ENCODE results near the genes ESPN, DNAJC11 and ERRFI1.

GRCh38 chr1:6424115-6424855 lies at the start of gene ESPN:
Gene ESPN (plus strand): TSS chr1:6424776.
- PRO-cap, 2 experiments, result peak in 2 of 2 experiments; most common plus-strand start chr1:6424776 (in 2)

- PRO-cap, 2 experiments, result peak in 1 of 2 experiments; most common plus-strand start chr1:6501097 (in 1)
Observed at GRCh38 chr1:6500876-6501223, 9.4 kb upstream of the PLEKHG5 start.

DNA sequence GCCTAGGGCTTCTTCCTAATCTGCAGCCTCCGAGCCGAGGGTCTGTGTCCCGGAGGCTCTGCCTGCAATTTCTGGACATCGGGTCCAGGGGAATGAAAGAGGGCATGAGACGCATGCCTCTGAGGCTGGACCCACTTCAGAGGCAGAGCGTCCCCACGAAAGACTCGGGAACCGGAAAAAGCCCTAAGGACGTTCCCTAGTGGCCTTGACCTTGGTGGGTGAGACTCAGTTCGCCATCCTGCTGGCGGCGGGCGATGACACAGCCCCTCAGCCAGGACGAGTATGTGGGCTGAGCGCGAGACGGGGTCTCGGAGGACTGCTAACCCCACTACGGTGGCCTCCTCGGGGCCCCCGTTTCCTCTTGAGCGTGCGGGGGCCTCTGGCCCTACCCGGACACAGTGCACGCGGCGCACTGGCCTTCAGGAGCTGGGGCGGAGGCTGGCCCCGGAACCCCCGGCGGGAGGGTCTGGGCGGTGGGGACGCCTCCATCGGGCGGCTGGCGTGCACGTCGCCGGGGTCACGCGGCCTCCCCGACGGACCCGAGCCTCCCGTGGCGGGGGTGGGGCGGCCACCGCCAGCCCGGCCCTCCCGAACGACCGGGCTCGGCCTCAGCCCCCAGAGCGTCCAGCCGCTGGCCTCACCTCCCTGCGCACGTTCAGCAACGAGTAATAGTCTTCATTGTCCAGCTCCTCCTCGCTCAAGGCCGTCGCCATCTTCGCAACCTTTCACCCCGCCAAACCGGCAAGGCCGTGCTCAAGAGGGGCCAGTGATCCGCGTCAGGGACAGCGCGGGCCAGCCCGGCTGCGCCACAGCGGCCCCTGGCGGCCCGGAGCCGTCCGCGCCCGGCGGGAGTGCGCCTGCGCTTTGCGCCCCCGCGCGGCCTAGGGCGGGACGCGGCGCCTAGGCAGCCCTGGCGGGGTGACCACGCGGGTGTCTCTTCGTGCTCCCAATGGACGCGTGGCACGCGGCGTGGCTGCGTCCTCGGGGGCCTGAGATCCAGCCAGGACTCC lies at the start of gene DNAJC11:
Gene DNAJC11, minus strand, starts transcription at position 729 of the 1,010 bp plus-strand sequence.
- PRO-cap, 2 experiments, result peak in 2 of 2 experiments; most common plus-strand start position 228 of the sequence (in 1); most common minus-strand start position 726 of the sequence (in 1)

DNA sequence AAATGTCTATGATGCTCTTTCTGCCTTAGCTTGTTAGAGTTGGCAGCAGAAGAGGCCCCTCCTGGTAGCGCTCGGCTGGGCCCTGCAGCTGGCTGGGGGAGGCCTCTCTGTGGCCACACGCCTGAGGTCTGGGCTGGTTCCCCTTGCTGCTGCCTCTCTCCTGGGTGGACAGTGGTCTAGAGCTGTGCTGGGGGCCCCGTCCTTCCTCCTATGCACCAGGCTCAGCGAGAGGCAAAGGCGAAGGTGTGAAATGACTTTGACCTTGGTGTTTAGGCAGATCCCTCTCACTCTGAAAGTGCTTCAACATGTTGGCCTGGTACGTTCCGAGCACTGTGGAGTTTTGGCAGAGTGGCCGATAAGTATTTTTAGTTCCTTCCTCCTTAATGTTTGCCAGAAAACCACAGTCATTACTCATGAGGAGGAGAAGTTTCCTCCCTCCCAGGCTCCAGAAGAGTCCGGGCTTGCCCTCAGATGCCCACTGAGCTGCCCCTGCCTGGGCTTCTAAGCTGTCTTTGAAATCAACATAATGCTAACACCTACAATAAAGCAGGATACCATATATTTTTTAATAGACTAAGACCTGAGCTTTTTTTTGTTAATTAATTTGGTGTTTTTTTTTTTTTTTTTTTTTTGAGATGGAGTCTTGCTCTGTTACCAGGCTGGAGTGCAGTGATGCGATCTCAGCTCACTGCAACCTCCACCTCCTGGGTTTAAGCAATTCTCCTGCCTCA lies 41.5 kb upstream of the CAMTA1 start:
- PRO-cap, 2 experiments, result peak in 2 of 2 experiments; most common plus-strand start position 448 of the sequence (in 2); most common minus-strand start position 334 of the sequence (in 2)

DNA sequence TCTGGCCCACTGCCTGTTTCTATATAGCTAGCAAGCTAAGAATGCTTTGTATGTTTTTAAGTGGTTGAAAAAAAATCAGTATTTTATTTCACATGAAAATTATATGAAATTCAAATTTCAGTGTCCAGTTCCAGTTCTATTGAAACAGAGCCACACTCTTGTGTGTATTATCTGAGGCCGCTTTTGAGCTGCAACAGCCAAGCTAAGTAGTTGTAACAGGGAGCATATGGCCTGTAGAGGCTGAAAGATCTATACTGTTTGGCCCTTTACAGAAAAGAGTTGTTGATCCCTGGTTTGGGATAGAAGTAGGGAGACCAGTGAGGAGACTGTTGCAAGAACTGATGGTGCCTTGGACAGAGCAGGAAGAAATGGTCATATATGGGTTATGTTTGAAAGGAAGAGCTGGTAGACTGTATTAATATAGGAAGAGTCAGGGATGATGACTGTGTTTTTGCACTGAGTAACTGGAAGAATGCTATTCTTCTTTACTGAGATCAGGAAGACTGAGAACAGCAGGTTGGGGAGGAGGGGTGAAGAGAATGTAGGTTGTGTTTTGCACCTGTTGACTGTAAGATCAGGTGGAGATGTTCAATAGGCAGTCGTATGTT lies 96.9 kb downstream of the CAMTA1 start:
- PRO-cap, 2 experiments, result no peak in any of the 2 experiments

GRCh38 chr1:7150683-7151128 lies 365.5 kb downstream of the CAMTA1 start:
- PRO-cap, 2 experiments, result no peak in any of the 2 experiments

- PRO-cap, 2 experiments, result no peak in any of the 2 experiments
Observed at GRCh38 chr1:7317682-7318678, 453.1 kb upstream of the VAMP3 start.

- PRO-cap, 2 experiments, result no peak in any of the 2 experiments
Observed at GRCh38 chr1:7379245-7380179, 391.6 kb upstream of the VAMP3 start.

- PRO-cap, 2 experiments, result no peak in any of the 2 experiments
Observed at GRCh38 chr1:7702393-7702752, 68.7 kb upstream of the VAMP3 start.

DNA sequence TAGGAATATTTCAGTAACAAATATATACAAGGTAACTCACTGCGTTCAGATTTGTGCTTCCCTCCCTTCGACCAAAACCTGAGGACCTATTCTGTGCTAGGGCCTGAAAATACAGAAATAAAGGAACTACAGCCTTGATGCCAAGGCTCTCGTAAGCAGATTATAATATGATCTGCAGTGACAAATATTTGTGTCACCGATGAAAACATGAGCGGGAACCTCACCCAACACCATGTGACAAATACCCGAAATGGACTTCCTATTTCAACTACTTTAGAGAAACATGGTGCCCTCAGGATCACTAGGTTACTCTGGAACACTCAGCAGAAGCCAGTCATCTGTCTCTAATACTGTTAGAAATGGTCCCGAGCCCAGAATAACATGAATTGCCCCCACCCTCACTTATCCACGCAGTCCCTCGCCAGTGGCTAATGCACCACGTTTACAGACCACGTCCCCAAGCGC lies 481 bp upstream of the VAMP3 start:
- PRO-cap, 2 experiments, result no peak in any of the 2 experiments

GRCh38 chr1:8013071-8013425 lies 13.1 kb downstream of the ERRFI1 start:
- PRO-cap, 2 experiments, result no peak in any of the 2 experiments

- PRO-cap, 2 experiments, result no peak in any of the 2 experiments
Observed at GRCh38 chr1:8018763-8019932, 7.0 kb downstream of the ERRFI1 start.

- PRO-cap, 2 experiments, result peak in 2 of 2 experiments; most common plus-strand start chr1:8026493 (in 2); most common minus-strand start chr1:8026309 (in 2)
Observed at GRCh38 chr1:8026129-8027048, at the start of gene ERRFI1. Gene ERRFI1 (minus strand): TSS chr1:8026309.

DNA sequence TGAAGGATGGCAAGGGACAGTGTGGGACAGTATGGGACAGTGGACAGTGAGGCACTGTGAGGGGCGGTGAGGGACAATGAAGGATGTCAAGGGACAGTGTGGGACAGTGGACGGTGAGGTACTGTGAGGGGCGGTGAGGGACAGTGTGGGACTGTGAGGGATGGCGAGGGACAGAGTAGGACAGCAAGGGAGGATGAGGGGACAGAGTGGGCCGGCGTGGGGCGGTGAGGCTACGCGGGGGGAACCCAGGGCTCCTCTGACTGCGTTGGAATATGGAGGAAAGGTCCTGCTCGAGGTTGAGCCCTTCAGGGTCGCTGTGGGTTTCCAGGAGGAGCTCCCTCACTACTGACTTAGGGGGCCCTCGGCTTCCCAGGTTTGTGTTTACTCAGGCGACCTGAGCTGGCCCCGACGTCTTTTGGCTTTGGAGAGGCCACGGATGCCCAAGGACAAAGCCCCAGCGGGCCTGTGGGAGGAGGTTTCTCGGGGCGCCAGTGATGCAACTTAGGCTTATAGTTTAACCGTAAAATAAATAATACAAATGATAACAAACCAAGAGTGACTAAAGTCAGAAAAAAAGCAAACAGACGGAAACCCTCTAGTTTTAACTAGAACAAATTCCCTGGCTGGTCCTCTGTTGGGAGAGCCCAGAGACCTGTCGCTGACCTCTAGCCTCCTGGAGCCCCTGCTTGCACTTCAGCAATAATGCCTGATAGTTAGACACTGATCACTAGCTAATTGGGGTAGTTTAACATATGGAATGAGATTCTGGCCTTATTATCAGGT lies 1.1 kb upstream of the ERRFI1 start:
- PRO-cap, 2 experiments, result no peak in any of the 2 experiments

DNA sequence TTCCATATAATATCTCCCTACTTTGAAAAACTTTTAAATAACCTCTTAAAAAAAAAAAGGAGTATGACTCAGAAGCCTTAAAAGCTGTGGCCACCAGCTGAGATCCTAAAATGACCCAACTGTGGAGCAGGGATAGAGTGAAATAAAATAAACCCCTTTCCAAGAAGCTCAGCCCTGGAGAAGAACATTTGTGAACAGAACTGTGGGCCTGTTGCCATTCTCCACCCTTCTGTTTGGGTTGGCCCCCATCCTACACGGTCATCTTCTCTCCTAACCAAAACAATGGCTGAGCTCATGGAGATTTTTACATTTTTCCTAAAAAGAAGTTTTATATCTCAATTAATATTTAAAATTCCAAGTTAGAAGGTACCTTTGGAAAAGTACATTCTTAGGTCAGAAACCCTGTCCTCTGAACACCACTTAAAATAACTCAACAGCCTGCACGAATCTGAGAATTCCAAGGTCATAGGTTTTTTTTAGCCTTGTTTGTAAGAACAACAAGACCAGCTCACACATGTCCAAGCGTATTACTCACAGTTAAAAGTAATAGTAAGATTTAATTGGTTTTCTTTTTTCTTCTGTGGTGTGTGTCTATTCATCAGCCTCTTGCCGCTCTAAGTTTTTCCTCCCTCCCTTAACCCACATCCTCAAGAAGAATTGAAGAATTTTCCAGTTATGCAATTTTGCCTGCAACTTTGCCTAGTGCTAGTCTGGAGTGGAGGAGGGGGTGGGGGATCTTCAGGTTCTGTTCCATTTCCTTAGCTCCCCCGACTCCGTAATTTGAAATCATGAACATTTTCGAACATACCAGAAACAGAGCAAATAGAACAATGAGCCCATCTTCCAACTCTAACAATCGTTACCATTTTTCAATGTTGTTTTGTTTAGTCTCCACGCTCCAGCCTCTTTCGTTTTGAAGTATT lies 107.8 kb upstream of the ERRFI1 start:
- PRO-cap, 2 experiments, result no peak in any of the 2 experiments

GRCh38 chr1:8189685-8190336 lies 128.1 kb upstream of the SLC45A1 start:
- PRO-cap, 2 experiments, result no peak in any of the 2 experiments

GRCh38 chr1:8197562-8198210 lies 120.2 kb upstream of the SLC45A1 start:
- PRO-cap, 2 experiments, result no peak in any of the 2 experiments

GRCh38 chr1:8347610-8348149 lies 29.8 kb downstream of the SLC45A1 start:
- PRO-cap, 2 experiments, result no peak in any of the 2 experiments

- PRO-cap, 2 experiments, result no peak in any of the 2 experiments
Observed at GRCh38 chr1:8352877-8353817, 35.2 kb downstream of the SLC45A1 start.

DNA sequence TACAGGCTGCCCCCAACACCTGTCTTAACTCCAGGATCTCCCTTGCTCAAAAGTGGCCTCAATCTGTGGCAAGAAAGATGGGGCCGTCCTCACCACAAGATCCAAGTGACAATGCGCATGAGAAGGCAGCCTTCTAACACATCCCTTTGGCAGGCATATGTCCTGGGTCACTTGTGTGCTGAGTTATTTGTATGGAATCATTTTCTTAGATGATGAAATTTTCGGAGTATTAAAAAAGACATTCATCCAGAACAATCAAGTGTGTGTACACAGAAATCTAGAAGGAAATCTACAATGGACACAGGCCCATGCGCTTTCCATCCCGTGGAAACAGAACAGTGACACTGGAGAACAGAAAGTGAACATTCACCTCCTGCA lies 35.9 kb downstream of the SLC45A1 start:
- PRO-cap, 2 experiments, result no peak in any of the 2 experiments